SK-MEL-5 (cell line): ENCODE measurements around a stretch of chr1.

DNA sequence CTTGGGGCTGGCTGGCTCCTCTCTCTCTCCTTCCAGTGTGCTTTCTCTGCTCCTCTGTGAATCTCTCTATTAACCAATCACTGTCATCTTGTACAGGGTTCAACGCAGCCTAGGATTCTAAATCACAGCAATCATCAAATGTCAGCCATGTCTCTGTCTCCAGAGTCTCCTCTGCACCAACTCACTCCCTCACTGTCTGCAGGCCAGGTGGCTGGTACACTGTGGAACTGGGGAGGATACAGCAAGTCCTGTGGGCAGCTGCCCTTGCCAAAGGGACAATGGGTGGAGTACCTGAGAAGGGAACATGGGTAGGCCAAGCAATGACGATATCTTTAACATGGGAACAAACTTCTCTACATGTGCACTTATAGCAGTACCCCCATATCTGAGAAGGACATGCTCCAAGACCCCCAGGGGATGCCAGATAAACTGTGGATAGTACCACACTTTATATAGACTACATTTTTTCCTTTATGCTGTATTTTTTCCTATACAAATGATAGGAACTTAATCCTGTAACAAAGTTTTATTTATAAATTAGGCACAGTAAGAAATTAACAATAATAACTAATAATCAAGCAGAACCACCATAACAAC is 33.5 kb downstream of the GNB1 start:
RAMPAGE:
- cytosol, long total RNA = no peak
- long total RNA = no peak
- nucleus, long total RNA = no peak

DNA sequence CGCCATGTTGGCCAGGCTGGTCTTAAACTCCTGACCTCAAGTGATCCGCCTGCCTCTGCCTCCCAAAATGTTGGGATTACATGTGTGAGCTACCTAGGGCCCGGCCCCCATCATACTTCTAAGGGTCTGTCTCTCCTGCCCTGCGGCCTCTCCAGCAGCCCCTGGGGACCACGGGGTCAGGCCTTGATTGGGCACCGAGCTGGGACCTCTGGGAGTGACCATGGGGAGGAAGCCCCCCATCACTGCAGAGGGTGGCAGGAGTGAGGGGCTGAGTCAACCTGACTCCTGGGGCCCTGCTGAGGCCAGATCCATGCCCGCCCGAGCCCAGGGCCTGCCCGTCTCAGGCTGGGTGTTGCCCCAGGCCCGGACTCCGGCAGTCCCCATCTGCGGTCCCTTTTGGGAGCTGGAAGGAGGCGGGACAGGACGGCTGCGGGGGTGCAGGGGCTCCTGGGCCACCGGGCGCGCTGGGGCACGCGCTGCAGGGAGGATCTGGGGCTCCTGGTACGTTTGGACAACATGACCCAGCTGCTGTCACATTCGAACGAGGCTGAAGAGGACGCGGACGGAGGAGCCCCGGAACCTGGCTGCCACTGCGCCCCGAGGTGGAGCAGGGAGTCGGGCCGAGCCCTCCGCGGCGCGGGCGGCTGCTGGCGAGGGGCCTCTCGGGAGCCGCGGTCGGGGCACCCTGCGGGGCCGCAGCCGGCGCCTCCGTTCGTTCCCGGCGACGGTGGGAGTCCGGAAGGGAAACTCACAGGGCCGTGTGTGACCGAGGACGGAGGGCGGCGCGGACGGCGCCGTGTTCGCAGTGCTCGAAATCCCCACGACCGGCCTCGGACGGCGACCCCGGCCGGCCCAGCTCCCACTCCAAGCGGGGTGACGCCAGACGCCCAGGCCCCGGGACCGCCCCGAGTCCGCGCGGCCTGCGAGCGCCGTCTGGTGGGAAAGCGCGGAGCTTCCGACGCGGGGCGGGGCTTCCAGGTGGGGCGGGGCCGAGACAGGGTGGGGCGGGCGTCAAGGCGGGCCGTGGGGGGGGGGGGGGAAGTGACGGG is 6.5 kb upstream of the CALML6 start:
RAMPAGE:
- cytosol, long total RNA = no peak
- long total RNA = no peak
- nucleus, long total RNA = no peak

RAMPAGE:
- cytosol, long total RNA = no peak
- long total RNA = no peak
- nucleus, long total RNA = no peak
Observed at GRCh38 chr1:1996172-1996662, 7.4 kb downstream of the CFAP74 start.

DNA sequence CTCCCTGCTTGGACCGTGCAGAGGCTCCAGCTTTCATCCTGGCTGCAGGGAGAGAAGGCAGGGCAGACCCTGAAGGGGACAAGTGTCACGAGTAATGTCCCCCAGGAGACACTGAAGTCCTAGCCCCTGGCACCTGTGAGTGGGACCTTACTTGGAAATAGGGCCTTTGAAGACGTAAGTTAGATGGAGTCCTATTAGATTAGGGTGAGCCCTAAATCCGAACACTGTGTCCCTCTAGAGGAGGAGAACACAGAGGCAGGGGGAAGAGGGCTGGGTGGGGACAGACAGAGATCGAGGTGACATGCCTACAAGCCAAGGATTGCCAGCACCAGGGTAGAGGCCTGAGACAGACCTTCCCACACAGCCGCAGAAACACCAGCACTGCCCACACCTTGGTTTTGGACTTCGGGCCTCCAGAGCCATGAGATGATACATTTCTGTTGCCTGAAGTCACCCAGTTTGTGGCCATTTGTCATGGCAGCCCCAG is 12.6 kb upstream of the PRKCZ start:
RAMPAGE:
- cytosol, long total RNA = no peak
- long total RNA = no peak
- nucleus, long total RNA = no peak

DNA sequence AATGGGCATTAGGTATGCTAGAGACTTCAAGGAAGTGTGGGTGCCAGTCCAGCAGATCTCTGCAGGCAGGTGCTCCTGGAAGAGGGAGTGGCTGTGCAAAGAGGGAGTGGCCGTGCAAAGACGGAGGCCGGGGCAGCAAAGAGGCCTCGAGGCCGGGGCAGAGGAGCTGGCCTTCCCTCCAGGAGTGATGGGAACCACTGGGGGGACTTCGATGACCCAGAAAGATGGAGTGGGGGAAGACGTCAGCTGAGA is 1.9 kb upstream of the PRKCZ start:
RAMPAGE:
- cytosol, long total RNA = no peak
- long total RNA = no peak
- nucleus, long total RNA = no peak

RAMPAGE:
- cytosol, long total RNA = no peak
- long total RNA = no peak
- nucleus, long total RNA = no peak
Observed at GRCh38 chr1:2136720-2137695, 57.6 kb downstream of the FAAP20 start.

DNA sequence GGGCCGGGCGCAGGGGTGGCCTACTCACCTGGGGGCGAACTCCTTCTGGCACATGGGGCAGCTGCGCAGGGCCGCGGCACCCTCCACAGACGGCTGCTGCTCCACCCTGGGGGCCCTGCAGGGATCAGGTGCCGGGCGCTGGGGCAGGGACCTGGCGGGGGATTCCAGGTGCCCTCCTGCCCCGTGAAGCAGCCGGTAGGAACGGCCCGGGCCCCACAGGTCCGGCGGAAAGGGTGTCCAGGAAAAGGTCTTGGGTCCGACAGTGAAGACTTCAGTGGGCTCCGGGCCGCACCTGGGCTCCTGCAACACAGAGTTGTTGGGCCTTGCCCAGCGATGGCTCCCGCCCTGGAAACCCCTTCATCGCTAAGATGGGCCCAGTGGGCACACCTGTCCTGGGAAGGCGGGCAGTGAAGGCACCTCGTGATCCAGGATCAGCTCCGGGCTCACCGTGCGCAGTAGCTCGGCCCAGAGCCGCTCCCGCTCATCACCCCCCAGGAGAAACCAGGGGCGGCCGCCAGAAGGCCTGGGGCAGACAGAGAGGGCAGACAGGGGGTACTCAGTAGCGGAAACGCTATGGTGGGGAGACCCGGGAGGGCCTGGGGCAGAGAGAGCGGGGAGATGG is 850 bp downstream of the FAAP20 start:
RAMPAGE:
- cytosol, long total RNA = no peak
- long total RNA = no peak
- nucleus, long total RNA = no peak

DNA sequence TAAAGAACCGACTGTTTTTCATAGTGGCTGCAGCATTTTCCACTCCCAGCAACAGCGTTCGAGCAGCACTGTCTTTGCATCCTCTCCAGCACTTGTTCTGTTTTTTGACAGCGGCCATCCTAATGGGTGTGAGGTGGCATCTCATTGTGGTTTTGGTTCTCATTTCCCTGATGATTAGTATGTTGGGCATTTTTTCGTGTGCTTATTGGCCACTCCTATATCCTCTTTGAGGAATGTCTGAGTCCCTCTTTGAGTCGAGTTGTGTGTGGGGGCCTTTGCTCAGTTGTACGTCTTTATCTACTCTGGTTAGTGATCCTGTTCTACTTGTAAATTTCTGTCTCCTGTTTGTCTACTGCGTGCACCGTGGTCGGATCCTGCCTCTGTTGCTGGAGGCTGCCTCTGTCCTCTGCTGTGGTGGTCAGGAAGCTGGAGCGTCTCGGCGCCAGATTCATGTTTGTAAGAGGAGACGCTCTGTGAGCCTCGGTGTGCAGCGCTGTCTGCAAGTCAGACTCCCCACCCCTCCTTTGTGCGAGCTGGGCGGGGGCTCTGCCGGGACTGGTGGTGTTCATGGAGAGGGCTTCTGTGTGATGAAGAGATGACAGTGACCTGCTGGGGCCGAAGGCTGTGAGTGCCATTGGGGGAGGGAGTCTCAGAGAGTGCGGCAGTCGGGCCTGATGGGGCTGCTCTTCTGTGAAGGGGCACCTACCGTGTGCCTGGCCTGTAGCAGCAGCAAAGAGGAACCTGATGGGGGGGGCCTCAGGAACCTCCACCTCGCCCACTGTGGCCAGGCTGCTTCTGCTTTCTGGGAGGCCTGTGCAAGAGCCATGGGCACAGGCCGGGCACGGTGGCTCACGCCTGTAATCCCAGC is 18.2 kb downstream of the SKI start:
RAMPAGE:
- cytosol, long total RNA = no peak
- long total RNA = no peak
- nucleus, long total RNA = no peak

GRCh38 chr1:2314310-2315463 is 76.7 kb downstream of the MORN1 start:
RAMPAGE:
- cytosol, long total RNA = no peak
- long total RNA = no peak
- nucleus, long total RNA = no peak

DNA sequence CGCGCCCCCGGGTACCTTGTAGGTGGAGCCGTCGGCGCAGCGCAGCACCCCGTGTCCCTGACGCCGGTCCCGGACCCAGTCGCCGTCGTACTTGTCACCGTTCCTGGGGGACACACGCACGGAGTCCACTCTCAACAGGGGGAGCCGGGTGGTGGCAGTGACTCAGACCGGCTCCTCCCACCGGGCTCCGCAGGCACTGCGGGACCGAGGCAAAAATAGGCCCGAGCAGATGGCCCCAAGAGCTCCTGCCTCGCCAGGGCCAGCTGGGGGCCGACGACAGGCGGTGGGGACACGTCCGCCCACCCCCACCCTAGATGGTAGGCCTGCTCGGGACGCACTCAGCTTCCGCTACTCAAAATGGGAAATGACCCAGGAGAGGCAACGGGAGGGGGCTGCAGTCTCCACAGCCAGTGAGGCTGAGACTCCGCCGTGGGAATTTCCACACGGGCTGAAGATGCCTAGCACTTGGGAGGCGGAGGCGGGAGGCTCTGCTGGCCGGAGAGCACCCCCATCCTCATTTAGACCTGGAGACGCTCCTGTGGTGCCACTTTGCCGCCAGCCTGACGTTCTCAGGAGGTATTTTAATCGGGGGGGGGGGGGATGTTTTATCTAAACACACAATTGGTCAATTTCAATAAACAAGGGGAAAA is 6.3 kb downstream of the MORN1 start:
RAMPAGE:
- cytosol, long total RNA = no peak
- long total RNA = no peak
- nucleus, long total RNA = no peak

DNA sequence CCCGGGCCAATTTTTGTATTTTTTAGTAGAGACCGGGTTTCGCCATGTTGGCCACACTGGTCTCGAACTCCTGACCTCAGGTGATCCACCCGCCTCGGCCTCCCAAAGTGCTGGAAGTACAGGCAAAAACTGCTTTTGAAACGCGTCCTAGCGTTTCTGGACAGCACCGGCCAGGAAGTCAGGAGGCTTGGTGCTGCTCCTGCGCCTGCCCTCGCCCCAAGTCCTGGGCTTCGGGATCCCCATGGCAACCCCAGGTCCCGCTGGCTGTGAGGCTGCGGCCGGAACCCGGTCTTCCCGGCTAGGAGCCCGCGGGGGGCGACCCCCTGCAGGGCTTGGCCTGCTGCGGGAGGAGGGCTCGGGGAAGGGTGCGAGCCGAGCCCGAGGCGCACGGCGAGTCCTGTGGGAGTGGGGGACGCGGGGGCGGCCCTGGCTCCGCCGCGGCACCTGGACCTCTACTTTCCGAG is 420 bp downstream of the MORN1 start:
RAMPAGE:
- cytosol, long total RNA = no peak
- long total RNA = no peak
- nucleus, long total RNA = no peak

RAMPAGE:
- cytosol, long total RNA = no peak
- long total RNA = no peak
- nucleus, long total RNA = no peak
Observed at GRCh38 chr1:2529073-2529846, 803 bp downstream of the HES5 start.

DNA sequence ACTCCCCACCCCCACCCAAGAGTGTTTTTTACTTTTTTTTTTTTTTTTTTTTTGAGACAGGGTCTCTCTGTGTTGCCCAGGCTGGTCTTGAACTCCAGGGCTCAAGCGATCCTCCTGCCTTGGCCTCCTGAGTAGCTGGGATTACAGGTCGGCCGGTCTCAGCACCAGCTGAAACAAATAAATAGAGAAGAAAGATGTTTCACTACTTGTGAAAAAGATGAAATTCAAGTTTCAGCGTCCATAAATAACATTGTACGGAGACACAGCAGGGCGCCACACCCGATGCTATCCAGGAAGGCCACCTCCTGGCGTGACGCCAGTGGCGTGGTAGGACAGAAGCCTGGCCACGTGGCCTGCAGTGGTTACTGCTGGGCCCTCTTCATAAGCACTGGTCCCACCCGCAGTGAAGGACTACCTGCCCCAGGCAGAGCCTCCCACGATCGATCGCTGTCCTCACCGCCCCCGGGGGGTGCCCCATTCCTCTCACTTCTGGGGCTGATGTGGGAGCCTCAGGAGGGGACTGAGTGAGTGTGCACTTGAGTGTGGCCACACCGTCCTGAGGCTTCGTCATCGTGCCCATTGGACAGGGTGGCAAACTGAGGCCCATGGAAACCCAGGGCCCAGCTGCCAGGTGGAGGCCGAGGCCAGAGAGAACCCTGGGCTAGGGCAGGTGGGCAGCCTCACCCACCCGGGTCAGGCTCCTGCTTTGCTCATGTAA is 11.5 kb upstream of the HES5 start:
RAMPAGE:
- cytosol, long total RNA = no peak
- long total RNA = no peak
- nucleus, long total RNA = no peak

DNA sequence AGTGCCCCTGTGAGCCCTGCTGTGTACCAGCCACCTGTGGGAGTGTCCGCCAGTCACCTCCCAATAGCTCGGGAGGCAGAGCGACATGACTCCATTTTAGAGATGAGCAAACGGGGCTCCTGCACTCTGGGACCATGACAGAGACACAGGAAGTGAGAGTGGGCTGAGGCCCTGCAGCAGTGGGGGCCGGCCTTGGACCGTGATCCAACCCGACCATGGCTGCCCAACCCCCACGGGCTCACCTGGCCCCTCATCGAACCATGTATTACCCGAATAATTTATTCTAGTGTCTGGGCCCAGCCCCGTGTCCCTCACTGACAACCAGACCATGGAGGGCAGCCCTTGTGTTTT is 8.5 kb upstream of the TNFRSF14 start:
RAMPAGE:
- cytosol, long total RNA = no peak
- long total RNA = no peak
- nucleus, long total RNA = no peak

RAMPAGE:
- cytosol, long total RNA = no peak
- long total RNA = no peak
- nucleus, long total RNA = no peak
Observed at GRCh38 chr1:2585212-2586153, 1.1 kb upstream of the PRXL2B start.

RAMPAGE:
- cytosol, long total RNA = no peak
- long total RNA = no peak
- nucleus, long total RNA = no peak
Observed at GRCh38 chr1:2631177-2631892, 1.5 kb downstream of the MMEL1 start.

DNA sequence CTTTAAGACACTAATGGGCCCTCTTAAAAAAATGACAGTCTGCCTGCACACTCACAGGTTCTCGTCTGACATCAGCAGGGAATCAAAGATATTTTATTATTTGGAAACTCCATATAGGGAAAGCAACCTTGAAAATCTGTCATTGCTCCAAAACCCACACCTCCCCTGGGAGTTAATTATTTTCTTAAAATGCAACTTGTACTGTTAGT is 45.5 kb upstream of the ACTRT2 start:
RAMPAGE:
- cytosol, long total RNA = no peak
- long total RNA = no peak
- nucleus, long total RNA = no peak

DNA sequence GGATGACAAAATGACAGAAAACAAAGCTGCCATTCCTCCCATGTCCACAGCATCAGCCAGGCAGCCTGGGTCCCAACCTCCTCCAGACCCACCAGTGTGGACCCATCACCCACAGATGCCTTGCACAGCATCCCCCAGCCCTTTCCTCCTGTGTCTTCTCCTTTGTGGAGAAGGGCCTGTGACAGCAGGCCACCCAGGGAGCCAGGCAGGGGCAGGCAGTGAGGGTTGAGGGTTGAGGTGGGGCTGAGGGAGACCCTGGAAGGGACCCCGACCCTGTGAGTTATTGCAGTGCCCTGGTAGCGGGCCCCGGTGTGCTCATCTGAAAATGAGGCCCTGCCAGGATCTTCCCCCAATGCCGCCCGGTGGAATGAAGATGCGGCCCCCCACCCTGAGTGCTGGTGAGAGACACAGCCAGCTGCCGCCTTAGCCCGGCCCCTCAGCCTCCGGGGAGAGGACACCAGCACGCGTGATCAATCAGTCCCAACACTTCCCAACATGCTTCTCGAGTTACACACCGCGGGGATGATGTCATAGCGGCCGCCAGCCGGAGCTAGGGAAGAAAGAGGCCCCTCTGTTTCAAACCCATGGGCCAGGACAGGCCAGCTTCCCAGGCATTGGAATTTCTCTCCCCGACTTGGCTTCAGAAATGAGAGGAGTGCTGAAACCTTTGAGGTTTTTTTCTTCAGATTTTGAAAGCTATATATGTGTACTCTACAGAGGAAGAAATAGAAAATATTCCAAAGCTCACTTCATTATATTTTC is 36.1 kb upstream of the ACTRT2 start:
RAMPAGE:
- cytosol, long total RNA = no peak
- long total RNA = no peak
- nucleus, long total RNA = no peak

GRCh38 chr1:3071348-3071900 is 2.4 kb downstream of the PRDM16 start:
RAMPAGE:
- cytosol, long total RNA = no peak
- long total RNA = no peak
- nucleus, long total RNA = no peak

DNA sequence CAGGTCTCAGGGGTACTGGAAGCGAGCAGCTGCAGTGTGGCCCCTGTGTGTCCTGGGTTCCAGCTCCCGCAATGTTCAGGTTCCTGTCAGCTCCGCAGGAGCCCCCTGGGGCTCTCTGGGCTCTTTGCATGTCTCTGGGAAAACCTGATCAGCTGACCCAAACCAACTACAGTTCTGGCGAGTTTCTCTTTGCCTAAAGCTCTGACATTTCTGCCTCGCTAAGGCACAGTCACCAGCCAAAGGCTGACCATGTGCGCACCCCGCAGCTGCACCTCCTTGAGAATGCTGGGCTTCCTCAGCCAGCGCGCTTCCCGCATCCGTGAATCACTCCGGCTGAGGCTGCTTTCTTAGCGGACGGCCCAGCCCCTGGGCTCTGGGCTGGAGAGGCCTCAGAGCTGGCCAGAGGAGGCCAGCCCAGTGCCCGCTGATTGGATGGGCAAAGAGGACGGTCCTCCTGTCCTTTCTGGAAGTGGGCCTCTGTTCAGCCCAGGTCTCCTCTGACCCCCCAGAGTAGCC is 56.0 kb downstream of the PRDM16 start:
RAMPAGE:
- cytosol, long total RNA = no peak
- long total RNA = no peak
- nucleus, long total RNA = no peak